Heart (tissue), 3 donors: ENCODE measurements around a stretch of chr21.

DNA sequence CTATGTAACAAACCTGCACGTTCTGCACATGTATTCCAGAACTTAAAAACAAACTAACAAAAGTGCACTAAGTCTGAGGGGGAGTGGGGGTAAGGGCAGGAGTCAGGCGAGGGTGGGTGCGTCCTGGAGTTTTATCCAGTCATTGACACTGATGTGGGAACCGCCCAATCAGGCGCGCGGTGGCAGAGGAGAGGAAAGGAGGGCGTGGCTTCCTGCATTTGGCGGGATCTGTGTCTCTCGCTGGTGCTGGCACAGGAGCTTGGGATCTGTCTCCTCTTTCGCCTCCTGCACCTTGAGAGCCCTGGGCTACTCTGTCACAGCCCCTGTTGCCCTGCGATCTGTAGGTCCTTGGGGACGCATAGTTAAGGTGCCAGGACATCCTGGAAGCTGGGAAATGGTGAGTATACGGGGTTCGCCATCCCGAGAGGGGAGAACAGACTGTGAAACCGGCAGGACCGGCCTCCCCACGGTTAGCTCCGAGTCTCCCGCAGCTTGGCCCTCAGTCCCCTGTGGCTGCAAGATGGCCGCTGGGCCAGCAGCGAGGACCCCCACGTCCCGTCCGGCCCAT, 4203.1 kb upstream of the TPTE start:
- RAMPAGE, long total RNA, 2 experiments: no peak in any of the 2 experiments

DNA sequence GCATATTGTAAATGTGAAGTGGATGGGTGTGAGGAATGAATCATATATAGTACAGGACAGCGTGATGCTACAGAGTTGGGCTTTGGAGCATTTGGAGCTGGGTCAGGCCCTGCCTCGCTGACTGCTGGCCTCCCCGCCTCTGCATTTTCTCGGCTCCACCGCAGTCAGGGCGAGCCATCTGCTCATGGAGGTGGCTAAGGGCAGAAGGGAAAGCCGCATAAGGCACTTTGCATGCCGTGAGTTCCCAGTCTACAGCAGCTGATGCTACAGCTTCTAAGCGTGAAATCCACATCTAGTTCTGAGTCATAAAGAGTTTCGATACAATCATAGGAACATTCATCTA, 2768.0 kb upstream of the TPTE start:
- RAMPAGE, long total RNA, 2 experiments: no peak in any of the 2 experiments

DNA sequence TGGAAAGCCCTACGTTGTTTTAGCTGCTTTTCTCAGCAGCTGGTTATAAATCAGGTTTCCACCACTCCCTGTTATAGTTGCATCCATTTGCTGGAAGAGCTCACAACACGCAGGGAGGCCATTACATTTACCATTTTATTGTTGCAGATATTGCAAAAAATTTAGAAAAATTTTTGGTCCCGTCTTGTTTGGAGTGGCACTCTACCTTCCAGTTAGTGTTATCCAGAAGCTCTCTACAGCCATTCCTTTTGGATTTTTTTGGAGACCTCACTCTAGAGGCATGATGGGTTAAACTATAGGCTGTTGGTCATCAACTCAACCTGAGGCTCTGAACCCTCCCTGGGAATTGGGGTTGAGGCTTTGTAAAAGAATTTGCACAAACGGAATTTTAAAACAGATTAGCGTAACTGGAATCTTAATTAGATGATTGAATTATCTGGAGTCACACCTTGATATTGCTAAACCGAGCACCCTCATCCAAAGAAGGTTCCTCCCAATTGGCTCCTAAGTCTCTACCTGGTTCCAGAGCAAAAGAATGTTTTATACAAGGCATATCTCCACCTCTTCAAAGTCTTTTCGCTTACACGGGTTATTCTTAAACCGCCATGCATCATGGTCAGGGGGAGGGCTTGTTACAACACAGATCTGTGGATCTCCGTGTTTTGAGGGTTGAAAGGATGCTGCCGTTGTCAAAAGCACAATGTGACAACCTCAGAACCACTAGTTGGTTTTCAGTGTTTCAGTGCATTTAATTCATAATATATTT, 1531.9 kb upstream of the TPTE start:
- RAMPAGE, long total RNA, 2 experiments: no peak in any of the 2 experiments

DNA sequence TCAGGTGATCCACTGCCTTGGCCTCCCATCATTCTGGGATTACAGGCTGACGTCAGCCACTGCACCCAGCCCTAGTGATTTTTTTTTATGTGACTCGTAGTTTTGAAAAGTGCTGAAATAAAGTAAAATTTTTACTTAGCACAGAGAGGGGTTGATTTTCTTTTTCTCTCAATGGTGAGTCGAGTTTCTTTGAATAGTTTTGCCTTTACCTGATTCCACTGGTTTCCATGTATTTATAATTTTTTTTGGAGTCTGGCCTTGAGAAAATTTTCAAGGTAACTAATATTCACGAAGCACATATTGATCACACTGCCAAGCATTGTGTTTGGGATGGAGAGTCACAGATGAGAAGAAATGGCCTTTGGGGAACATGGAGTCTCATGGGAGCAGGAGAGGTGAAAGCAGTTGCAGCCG, 799.4 kb upstream of the TPTE start:
- RAMPAGE, long total RNA, 2 experiments: no peak in any of the 2 experiments

DNA sequence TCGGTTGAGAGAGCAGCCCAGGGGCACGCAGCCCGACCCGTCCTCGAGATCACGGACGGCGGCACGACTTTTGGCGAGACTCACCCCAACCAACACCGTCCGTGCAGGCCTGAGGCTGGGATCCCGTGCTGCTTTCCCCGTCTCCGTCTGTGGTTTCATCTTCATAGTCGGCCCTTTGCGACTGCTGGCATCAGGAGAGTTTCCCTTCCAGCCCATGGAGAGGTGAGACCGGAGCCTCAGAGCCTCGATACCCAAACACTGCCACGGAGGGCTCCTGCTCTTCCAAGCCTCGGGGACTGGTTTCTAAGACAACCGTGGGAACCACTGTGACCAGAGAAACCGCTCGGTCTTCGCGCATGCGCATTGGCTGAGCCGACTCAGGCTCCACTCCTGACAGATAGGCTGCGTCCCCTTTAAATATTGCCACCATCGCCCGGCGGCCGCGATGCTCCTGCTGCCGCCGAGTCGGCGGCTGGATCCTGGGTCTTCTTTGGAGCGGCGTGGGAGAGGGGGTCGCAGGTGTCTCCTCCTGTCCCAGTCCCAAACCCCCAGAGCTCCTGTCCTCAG, 683.6 kb upstream of the TPTE start:
- RAMPAGE, long total RNA, 2 experiments: no peak in any of the 2 experiments

DNA sequence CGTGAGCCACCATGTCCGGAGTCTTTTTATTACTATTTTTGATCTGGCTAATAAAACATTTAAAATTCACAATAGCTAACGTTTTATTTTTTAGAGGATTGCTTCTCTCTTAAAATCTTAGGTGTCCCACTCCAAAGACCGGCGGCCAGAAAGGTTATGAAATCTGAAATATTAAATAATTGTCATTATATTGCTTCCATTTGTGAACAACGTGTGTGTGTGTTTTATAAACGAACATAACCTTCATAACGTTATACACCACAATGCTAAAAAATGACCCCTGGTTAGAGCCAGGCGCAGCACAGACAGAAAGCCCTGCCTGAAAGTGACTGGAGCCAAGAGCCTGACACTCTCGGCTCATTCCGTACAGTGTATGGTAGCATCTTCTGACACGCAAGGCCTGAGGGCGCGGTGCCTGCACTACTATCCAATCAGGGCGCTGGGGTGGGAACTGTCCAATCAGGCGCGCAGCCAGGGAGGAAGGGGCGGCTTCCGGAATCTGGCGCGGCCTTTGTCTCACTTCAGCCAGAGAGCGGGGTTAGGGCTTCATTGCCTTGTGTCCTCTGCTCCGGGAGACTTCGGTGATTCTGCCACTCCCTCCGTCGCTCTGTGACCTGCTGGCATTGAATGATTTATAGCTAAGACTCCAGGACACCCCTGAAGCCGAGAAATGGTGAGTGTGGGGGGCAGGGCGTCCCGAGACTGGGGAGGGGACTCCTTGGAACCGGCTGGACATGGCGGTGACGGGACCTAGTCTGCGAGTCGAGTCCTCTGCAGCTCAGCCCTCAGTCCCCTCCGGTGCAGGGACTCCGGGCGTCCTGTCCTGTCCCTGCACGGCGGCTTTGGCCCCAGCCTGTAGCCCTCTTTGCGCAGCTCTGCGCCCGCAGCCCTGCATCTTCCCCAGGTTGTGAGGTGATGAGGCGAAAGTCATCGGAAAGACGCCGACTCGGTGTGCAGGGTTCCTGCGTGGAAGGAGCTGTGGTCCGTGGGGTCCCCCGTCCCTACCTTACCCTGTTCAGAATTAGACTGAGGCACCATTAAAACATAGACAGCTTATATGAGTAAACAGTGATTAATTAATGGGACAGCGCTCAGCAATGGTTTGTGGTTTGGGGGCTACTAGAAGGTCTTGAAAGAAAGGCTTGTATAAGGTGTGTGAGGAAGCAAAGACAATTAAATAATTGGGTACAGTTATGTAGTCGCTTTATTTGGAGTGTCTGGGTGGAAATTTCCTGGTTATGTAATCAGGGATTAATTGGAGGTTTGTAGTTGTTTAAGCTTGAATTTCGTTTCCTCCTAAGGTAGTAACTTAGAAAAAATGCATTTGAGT, 183.4 kb downstream of the LIPI start:
- RAMPAGE, long total RNA, 2 experiments: start-site peak on the plus strand in 1 of 2 experiments, centred at position 501 of the sequence, 14 to 26 reads per replicate

DNA sequence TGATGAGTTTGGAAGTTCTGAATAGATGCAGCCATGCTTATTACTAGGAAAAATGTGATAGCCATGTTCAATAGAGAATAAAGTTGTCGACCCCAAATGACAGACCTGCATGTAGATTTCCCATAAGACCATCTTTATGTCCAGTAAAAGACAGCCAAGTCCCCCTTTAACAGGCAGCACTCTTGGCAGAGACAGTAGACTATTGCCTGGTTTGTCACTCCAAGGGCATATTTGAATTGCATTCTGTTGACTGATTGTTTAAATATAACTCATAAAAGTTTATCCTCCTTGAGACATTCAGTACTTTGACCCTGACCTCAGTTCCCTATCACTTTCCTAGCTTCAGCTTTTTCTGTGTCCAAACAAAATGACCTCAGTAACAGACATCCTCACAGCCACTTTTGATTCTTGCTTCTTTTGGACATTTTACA, 51.0 kb downstream of the RBM11 start:
- RAMPAGE, long total RNA, 2 experiments: no peak in any of the 2 experiments

DNA sequence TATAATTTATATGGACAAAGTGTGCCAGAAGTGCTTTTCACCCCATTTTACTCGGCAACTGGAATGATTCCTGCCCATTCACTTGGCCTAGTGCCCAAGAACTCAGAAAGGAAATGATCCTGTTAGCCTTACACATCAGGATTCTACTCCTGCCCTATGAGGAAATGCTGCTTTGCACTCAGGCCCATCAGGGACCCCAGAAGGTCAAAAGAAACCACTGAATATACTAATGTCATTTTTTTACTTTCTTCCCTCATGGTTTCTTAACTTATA, 65.5 kb downstream of the SAMSN1 start:
- RAMPAGE, long total RNA, 2 experiments: no peak in any of the 2 experiments

- RAMPAGE, long total RNA, 2 experiments: no peak in any of the 2 experiments
These were observed 59.4 kb downstream of the SAMSN1 start for GRCh38 chr21:14486509-14487413.

GRCh38 chr21:14662683-14663008, 116.5 kb upstream of the SAMSN1 start:
- RAMPAGE, long total RNA, 2 experiments: no peak in any of the 2 experiments

DNA sequence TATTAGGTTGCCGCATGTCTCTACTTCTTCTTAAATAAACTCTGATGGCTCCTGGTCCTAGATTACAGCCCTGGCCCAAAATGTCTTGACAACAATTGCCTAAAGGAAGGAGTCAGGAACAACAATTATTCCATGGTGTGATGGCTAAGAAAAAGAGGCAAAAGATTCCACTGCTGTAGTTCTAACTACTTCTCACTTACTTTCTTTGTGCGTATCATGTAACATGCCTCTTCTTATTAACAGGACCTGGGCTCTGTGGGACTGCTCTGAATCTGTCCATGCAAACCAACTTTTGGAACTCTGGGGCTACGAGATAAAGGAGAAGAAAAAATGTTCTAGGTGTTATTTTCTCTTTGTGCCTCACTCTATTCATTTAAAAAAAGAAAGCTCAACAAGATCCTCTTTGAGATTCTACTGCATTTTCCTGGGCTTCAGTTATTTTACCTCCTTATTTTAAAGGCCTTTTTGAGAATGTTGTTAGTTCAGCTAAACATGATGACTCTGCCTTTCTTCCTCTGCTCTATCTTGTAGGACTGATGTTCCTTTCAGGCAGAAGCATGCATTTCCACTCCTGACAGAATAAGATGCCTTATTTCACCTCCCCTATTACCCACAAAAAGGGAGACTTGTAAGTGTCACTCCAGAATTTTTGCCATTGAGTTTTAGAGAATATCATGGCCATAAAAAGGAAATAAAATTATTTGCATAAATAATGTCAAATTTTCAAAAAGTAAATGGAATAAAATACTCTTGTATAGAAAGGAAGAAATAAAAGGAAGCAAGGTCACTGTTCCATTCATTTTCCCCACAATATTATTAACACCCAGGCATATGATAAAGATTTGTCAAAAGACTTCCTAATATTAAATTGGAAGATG, 73.6 kb downstream of the NRIP1 start:
- RAMPAGE, long total RNA, 2 experiments: no peak in any of the 2 experiments

- RAMPAGE, long total RNA, 2 experiments: no peak in any of the 2 experiments
These were observed 10.4 kb downstream of the NRIP1 start for GRCh38 chr21:15054156-15055118.

DNA sequence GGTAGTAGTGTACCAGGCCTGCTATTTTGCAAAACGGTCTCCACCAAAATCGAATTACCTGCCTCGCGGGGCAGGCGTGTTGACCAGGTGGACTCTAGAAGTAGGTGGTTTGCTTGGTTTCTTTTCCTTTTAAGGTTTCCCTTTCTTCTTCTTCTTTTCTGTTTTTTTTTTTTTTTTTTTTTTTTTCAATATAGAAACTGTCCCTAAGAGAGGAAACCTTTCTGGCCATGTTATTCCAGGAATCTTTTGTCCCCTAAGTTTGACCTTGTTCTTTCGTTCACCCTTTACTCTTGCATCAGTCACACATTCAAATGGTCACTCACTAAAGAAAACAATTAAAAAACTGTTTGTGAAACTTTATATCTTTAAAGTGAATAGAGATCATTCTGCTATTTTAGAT, 1.0 kb downstream of the USP25 start:
- RAMPAGE, long total RNA, 2 experiments: no peak in any of the 2 experiments

DNA sequence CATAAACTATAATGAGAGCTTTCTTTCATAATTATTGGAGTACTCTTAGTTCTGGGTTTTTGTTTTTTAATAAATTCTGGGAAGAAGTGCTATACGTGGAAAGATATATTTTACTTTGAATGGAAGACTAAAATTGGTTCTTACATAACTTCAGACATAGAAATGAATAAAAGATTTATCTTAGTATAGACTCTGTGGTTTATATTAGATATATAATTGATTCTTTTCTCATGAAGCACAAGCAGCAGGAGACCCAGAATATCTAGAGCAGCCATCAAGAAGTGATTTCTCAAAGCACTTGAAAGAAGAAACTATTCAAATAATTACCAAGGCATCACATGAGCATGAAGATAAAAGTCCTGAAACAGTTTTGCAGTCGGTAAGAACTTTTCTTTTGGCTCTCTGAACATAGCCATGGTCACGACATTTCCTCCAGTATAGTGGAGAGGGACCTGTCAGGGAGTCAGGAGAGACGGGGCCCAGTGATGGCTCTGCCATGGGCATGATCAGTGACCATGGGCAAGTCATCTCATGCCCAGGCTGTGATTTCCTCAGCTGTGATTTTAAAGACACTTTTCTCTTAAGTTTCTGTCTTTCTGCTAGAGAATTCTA, 112.5 kb downstream of the USP25 start:
- RAMPAGE, long total RNA, 2 experiments: no peak in any of the 2 experiments

GRCh38 chr21:16534969-16535612, 805.3 kb downstream of the USP25 start:
- RAMPAGE, long total RNA, 2 experiments: no peak in any of the 2 experiments

GRCh38 chr21:16710073-16710424, 802.8 kb upstream of the CXADR start:
- RAMPAGE, long total RNA, 2 experiments: no peak in any of the 2 experiments

GRCh38 chr21:17370827-17371418, 141.9 kb upstream of the CXADR start:
- RAMPAGE, long total RNA, 2 experiments: no peak in any of the 2 experiments

GRCh38 chr21:17454285-17455330, 58.2 kb upstream of the CXADR start:
- RAMPAGE, long total RNA, 2 experiments: no peak in any of the 2 experiments

DNA sequence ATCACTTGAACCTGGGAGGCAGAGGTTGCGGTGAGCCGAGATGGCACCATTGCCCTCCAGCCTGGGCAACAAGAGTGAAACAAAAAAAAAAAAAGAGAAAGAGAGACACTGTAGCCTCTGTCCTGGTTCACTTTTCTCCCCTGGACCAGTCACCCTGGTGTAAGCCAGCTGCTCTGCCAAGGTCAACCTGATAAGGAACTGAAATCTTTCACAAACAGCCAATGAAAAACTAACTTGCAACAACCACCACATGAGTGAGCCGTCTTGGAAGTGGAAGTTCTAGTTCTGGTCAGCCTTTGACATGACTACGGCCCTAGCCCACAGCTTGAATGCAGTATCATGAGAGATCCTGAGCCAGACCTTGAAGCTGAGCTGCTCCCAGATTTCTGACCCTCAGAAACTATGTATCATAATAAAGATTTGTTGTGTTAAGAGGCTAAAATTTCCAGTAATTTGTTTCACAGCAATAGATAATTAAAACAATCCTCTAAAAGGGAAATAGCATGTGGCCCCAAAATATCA, 36.8 kb upstream of the CXADR start:
- RAMPAGE, long total RNA, 2 experiments: no peak in any of the 2 experiments

DNA sequence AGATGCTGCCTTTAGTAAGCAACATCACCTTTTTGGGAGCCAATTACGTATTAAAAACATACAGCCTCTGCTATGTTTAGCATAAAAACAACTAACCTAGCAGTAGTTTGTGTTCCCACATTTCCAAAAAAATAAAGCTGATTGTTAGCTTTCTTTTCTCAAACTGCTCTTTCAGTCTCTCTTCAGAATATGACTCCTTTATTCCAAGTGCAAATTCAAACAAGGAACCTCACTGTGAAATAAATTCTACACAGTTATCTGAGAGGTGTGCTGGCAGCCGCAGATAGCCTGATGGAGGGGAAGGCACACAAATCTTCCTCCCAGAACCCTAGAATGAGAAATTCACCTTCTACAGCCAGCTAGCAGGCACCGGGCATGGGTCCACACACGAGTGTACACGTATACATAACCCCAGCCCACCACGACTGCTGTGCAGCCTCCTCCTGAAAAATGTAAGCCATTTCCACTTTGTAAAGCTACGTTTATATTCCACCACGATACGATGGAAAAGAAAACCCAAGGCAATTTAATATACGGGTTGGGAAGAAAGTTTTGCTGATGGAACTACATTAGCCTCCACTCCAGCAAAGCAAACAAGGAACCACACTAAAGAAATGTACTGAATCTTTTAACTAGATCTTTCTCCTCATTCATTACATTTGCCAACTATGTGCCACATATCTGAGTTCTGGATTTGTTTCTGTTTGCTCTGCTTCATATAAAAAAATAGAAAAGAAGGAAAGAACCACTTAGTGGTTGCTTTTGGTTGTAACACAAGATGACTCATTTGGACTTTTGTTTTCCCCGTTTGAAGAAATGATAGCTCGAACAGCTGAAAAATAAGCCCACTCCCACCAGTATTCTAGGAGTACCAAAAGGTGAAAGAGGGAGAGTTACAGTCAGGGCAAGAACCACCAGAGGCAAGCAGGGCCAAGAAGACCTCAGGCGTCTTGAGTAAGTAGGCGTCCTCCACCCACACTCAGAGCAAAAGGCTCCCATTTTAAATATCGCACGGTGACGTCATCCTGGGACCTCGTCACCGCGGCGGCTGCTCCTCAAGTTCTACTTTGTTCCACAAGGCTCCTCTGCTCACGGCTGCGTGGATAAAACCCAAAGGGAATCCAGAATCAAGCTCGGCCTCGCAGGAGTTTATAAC, 1.6 kb downstream of the BTG3 start:
- RAMPAGE, long total RNA, 2 experiments: no peak in any of the 2 experiments